Measurements from ENCODE around the gene MOCS1.

GRCh38 chr6:38154289-38154727 is 334.8 kb downstream of the ZFAND3 start:
- RAMPAGE, long total RNA, result no peak
- RRBS, result no CpG with 5 or more reads among the region's 4 CpGs

DNA sequence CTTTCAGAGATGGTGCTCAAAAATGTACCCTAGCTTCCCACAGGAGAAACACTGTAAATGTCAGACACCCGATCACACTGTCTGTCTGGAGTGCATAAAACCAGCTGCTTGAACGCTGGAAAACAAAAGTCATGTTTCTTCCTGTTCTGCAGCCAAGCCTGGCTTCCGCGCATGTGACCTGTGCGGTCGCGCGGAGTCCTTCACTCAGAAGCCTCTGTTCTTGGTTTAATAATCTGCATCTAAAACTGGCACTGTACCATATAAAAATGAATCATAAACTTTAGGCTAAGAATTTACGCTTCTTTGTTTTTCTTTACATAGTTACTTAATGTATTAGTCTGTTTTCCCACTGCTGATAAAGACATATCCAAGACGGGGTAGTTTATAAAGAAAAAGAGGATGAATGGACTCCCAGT is 28.6 kb upstream of the SAYSD1 start:
- RAMPAGE, long total RNA, result no peak
- RRBS, result no CpG with 5 or more reads among the region's 10 CpGs

DNA sequence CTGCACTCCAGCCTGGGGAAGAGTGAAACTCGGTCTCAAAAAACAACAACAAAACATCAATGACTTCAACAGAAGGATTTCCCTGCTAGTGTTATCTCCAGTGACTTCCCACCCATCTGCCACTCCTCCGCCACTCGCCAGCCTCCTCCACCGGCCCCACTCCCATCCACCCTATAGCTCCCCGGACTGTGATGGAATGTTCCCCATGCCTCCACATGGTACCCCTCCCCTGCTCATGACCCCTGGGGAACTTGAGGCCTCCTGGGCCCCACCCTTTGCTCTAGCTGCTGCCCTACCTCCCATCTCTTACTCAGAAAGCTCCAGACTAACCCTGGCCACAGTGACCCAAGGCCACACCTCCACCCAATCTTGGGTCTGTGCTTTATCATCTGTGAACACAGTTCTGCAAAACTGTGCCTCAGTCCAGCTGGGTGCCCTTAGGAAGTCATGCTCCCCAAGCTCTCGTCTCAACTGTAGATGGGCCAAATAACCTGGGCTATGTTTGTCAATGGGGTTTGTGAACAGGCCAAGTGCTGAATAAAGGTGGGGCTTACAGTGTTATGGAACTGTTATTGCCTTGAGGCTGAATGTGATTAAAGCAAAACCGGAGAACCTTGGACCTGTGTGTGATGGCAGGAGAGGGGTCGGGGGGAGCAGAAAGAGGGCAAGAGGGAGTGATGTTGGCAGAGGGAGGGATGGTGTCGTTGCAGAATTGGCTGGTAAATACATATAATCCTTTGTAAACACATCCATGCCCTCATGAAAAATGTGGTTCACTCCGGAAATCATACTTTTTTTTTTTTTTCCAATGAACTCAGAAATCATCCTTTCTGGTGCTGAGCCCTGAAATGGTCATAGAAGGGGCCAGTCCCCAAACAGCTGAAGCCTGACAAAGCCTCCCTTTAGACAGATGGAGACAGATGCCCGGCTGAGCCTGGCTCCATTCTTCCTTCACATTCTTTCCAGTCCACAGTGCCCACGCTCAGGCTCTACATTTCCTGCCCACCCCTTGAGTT is 41.6 kb downstream of the KCNK5 start:
- RAMPAGE, long total RNA, result no peak
- RRBS, result no CpG with 5 or more reads among the region's 12 CpGs

DNA sequence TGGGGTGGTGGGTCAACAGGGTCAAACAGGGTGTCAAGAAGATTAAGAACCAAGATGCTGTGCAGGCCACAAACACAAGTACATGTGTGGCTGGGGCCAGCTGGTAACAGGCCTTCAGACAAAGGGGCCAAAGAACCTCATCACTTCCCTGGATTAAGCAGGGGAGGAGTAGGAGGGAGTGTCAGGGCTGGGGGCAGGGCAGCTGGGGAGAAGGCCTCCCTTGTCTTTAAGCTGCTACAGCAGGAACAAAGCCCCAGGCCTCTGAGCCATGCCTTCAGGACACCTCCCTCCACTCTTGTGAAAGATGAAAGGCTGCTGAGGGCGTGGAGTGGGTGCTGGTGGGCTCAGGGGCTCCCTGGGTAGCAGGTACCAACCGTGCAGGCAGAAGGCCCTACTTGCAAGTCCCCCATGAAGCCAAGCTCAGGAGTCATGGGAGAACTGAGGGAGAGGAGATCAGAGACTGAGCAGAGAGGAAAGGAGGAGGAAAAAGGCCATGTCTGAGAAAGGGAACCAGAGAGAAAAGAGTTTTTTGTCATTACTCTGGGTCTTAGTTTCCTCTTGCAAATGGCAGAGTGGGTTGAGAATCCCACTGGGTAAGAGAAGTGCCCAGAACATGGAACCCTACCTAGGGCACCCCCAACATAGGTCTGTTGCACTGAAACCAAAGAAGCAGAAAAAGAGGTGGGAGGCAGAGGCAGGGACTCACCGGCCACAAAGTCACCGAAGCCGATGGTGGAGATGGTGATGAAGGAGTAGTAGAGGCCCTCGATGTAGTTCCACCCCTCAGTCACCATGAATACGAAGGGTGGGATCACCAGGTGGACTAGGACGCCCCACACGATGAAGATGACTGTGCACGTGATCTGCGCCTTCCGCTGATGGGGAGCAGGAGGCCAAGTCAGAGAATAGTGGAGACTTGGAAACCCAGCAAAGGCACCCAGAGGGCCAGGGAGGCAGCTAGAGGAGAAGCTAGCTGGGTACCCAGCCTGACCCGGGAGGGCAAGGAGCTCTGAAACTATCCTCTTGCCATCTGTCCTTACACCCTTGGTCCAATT is 35.5 kb downstream of the KCNK5 start:
- RAMPAGE, long total RNA, result no peak
- RRBS, result no CpG with 5 or more reads among the region's 13 CpGs

DNA sequence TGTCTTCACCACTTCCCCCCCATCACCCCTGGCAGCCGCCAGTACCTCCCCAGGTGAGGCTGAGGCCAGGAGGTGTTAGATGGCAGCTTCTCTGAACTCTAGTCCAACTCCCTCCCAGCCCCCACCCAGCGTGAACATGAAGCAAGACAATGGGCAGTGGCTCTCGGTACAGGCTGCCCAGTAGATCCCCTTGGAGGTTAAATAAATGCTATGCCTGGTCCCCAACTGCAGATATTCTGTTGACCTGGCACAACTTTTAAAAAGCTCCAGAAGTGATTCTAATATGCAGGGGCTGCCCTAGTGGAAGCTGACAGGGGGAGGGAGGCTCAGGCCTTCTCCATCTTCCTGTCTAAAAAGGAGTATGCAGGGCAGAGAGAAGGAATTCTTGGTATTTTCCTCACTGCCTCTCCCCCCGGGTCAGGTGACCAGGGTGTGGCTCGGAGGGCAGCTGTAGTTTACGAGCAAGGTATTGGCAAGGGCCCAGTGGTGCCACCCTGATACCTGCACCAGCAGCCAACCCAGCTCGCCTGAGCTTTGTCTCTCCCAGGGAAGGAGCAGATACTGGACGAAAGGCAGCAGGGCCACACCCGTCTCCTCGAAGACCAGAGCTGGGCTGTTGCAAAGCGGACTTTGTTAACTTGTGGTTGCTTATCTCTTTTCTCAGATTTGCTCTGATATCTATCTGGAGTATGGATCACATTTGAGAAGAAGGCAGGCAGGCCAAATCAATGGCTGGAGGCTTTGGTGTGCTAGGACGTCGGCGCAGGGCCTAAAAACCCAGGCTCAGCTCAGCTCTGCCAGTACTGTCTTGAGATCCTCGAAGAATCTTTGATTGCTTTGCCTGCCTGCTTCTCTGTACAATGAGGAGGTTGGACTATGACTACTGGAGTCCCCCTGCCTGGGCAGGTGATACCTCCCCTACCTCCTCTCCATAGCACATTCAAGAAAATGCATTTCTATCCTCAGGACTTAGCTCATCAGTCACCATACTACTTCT is 25.5 kb downstream of the KCNK5 start:
- RAMPAGE, long total RNA, result no peak
- RRBS, result no CpG with 5 or more reads among the region's 15 CpGs

GRCh38 chr6:39209231-39210093 is 19.8 kb downstream of the KCNK5 start:
- RAMPAGE, long total RNA, result no peak
- RRBS, result no CpG with 5 or more reads among the region's 14 CpGs

DNA sequence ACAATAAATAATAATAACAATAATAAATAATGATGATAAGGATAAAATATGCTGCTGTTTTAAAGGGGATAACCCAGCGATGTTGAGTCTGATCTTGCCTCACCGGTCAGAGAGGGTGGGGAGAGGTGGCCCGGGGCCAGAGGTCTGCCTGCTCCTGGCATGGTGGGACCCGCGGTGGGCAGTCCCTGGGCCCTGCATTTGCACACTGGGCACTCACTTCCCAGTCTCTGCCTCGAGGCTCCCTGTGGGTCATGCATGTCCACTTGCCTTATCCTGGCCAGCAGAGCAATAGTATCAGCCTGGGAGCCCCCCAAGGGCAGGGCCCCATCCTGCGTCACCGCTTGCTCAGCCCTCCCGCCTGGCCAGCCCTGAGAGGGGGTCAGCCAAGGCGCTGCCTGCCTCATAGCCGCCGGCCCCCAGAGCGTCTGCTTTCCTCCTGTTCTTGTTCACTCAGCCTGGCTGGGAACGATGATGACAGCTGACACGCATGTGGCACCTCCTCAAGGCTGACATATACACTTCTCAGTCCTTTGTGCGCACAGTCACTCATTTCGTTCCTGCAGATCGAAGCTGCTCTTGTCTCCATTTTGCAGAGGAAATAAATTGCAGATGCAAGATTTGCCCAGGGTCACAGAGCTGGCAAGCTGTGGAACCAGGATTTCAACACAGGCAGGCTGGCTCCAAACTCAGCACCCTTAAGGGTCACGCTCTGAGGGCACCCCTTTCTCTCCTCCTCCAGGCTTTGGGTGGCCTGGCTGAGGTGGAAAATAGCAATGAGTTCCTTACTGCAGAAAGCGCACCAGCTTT is 17.4 kb downstream of the KCNK17 start:
- RAMPAGE, long total RNA, result no peak
- RRBS, result no CpG with 5 or more reads among the region's 20 CpGs

DNA sequence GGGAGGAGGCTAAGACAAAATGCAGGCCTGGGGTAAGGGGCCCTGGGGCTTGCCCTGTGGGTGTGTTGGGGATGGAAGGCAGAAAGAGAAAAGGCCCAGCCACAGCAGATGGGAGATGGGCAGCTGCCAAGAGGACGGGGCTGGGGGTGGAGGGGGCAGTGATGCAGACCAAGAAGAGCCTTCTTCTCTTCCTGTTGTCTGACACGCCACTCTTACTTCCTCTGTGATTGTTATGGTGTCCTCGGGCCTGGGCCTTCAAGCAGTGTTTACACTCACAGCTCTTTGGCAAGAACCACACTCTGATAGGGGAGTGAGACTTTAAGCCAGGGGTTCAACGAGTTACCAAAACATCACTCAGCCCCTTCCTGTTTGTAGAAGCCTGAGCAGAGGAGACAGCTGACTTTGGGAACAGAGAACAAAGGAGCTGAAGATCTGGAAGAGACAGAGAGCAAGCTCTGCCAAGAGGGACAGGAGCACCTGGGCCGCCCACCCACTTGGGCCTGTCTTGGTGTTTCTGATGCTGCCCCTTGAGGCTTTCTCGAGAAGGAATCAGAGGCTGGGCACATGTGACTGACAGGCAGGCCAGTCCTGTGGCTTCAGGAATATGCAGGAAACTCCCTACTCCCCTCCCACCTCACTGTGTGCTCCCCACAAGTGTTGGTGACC is 20.6 kb upstream of the KCNK16 start:
- RAMPAGE, long total RNA, result no peak
- RRBS, result no CpG with 5 or more reads among the region's 6 CpGs

GRCh38 chr6:39794138-39794723 is 2.1 kb downstream of the DAAM2 start:
- RAMPAGE, long total RNA, result no peak
- RRBS, result no CpG with 5 or more reads among the region's 6 CpGs

- RAMPAGE, long total RNA, result no peak
- RRBS, result no CpG with 5 or more reads among the region's 8 CpGs
These were observed 45.8 kb downstream of the MOCS1 start for GRCh38 chr6:39888434-39888944.

DNA sequence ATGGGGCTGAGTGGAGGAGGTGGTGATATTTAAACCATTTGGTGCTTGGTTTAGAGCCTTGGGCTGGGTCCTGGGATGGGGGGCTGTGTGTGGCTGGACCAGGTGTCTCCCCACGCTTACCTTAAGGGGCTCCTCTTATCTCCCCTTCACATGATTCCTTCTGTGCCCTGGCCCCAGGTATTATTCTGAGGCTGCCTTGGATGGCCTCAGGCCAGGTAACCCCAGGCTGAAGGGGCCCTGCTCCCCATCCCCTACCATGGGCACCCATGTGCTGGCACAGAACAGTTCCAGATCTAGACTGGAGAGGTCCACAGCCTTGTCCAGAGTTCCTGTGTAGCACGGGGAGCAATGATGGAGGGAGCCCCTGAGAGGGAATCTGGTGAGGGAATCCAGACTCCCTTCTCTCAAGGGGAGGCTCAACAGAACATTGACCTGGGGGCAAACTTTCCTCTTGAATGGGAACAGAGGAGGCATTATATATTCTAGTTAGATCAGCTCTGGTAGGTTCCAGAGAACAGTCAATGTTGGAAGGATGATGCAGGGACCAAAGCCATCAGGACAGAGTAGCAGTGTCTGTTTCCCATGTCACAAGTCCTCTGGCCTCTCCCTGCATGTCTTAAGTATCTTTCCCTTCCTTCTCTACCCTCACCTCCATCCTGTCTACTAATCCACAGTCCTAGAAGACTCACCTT is 32.0 kb downstream of the MOCS1 start:
- RAMPAGE, long total RNA, result no peak
- RRBS, result no CpG with 5 or more reads among the region's 2 CpGs

- RAMPAGE, long total RNA, result start-site peak on the minus strand at chr6:39934433-39934504, 278 and 104 reads in 2 replicates
- RRBS, result 3% methylated on average over 24 of the region's 58 CpGs
These were observed at the start of gene MOCS1 for GRCh38 chr6:39933603-39934887. Gene MOCS1, minus strand, starts transcription at chr6:39934462.

GRCh38 chr6:40116665-40116864 is 182.3 kb upstream of the MOCS1 start:
- RAMPAGE, long total RNA, result no peak
- RRBS, result no CpG with 5 or more reads among the region's 1 CpG

DNA sequence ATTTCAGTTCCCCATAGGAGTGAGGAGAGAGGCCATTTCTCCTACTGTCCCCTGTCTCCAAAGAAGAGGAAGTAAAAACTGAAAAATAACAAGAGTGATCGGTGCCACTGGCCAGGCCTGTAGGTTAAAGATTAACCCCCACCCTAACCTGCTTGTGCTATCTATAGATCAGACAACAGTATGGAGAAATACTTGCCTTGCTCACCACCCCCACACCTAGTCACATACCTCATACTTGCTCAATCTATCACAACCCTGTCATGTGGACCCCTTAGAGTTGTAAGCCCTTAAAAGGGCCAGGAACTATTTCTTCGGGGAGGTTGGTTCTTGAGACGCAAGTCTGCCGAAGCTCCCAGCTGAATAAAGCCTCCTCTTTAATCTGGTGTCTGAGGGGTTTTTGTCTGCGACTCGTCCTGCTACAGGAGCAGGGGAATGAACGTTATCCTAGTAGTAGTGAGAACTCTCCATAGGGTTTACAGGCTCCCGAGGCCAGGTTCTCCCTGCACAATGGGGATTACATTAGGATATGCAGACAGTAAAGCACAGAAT is 204.2 kb upstream of the MOCS1 start:
- RAMPAGE, long total RNA, result no peak
- RRBS, result no CpG with 5 or more reads among the region's 8 CpGs

DNA sequence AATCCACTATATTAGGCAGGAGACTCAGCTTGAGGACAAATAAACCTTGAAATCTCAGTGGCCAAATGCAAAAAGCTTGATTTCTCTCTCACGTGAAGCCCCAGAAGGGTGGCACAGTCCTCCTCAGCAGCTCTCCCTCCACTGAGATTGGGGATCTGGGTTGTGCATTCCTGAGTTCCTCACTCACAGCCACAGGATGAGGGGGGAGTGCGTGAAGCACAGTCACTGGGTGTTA is 192.1 kb upstream of the LRFN2 start:
- RAMPAGE, long total RNA, result no peak
- RRBS, result no CpG with 5 or more reads among the region's 2 CpGs

GRCh38 chr6:41063816-41064458 is 8.2 kb downstream of the OARD1 start:
- RAMPAGE, long total RNA, result no peak
- RRBS, result no CpG with 5 or more reads among the region's 5 CpGs

- RAMPAGE, long total RNA, result no peak
- RRBS, result no CpG with 5 or more reads among the region's 3 CpGs
These were observed 6.5 kb downstream of the OARD1 start for GRCh38 chr6:41065400-41066219.

- RAMPAGE, long total RNA, result no peak
- RRBS, result no CpG with 5 or more reads among the region's 6 CpGs
These were observed 29.1 kb downstream of the NFYA start for GRCh38 chr6:41101615-41102620.

GRCh38 chr6:41287967-41288420 is 1.5 kb upstream of the TREM1 start:
- RAMPAGE, long total RNA, result no peak
- RRBS, result no CpG with 5 or more reads among the region's 3 CpGs

- RAMPAGE, long total RNA, result no peak
- RRBS, result 23% methylated on average over 5 of the region's 10 CpGs
These were observed 26.5 kb upstream of the FOXP4 start for GRCh38 chr6:41519175-41520637.